Measurements from ENCODE around the genes FBXO30 and RAB32.

- PRO-cap: no peak
Measured at GRCh38 chr6:144265929-144266437, 19.2 kb upstream of the UTRN start.

DNA sequence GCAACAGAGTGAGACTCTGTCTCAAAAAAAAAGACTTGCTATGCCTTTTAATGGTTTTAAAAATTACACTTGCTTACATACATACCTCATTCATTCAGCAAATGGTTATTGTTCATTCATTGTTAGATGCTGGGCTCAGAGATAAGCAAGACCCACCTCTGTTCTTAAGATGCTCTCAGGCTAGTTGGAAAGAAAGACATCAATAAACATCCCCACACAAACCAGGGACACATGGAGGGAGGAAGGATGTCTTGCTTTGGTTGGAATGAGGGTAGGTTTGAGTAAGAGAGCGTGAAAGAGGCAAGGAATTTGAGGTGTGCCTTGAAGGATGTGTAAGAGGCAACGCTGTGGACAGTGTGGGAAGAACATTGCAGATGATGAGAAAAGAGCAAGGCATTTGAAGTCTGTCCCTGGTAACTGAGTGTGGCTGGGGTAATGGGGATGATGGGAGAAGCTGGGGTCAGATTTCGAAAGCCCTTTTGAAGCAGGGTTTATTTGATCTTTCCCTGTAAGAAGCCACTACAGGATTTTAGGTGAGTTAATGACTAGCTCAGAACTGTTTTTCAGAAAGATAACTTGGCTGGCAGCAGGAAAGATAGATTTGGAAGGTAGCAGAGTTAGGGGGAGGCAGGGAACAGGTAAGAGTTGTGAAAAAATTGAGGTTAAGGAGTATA lies 17.5 kb downstream of the UTRN start:
- PRO-cap: no peak

DNA sequence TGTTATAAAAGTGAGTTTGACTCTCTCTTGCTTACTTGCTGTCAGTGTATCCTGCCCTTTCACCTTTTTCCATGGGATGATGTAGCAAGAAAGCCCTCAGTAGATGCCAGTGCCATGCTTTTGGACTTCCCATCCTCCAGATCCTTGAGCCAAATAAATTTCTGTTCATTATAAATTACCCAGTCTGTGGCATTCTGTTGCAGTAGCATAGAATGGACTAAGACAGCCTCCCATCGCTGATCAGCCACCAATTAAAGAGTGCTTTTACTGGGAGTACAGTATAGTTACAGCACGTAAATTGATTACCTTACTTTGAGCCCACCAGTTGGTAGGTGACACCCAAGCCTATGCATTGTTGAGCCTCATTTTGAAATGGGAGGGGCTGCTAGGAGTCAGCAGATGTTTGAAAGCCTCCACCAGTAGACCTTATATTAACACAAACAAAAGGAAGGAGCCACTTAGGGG lies 40.2 kb downstream of the UTRN start:
- PRO-cap: no peak

GRCh38 chr6:144522700-144523429 lies 237.7 kb downstream of the UTRN start:
- PRO-cap: no peak

DNA sequence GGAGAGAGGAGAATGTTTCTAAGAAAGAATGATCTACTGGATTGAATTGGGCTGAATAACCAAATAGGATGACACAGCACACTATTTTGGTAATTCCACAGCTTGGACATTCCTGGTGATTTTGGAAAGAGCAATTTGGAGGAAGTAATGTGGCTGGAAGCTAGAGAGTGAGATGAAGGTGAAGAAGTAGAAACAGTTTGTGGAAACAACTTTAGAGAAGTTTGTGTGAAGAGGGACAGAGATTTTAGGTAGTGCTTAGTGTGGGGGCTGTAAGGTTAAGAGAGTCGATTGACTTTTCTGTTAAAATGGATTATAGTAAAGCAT lies 280.5 kb downstream of the UTRN start:
- PRO-cap: no peak

- PRO-cap: no peak
Measured at GRCh38 chr6:145026322-145026772, 709.0 kb downstream of the EPM2A start.

DNA sequence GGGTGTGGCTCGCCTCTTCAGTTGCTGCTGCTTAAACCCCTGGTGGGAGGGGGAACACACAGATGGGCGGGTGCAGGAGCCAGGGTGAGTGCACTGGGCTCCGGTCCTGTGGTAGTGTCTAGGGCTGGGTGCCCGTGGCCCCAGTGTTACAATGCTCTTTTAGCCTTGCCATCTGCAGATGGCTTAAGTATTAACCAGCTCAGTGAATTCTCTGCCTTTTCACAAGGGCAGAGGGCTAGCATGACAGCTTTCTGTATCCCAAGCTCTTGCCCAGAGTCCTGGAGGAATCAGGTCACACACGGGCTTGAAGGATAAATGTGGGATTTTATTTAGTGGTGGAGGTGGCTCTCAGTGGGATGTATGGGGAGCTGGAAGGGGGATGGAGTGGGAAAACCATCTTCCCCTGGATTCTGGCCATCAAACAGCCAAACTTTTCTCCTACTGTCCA lies 659.1 kb downstream of the EPM2A start:
- PRO-cap: no peak

DNA sequence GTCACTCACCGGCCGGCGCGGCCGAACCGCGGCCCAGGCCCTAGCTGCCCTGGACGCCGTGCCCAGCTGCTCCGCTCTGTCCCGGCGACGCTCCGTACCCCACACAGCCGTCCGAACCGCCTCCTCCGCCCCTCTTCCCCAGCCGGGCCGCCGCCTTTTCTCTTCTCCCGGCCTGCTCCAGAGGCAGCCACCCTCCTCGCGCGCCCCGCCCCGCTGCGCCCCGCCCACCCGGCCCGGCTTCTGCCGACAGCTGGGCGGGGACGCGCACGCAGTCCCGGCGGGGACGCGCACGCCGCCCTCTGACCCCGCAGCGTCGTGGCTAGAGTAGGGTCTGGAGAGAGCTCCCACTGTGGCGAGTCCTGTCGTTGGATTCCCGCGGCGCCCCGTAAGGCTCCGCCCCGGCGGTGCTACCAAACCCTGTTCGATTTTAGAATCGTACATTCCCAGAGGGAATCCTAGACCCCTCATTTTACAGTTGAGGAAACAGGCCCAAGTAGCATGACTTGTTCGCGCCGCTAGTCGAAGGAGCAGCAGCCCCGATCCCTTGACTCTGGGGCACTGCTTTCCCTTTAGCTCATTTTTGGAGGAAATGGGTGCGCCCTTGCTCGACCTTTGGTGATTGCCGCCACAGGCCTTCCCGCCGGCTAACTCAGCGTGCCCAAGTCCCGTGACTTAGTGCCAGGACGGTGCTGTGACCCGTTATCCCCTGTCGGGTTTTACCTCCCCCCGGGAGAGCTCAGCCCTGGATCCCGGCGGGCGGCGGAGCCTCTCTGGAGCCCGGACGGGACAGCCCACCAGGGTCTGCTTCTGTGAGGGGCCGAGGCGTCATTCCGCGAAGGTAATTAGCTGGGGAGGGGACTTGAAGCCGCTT lies at the start of gene FBXO30:
FBXO30 (minus strand) TSS at position 202 of the 871 bp plus-strand sequence.
- PRO-cap: bidirectional peak, plus-strand start at position 325 of the sequence, minus-strand start at position 136 of the sequence; unidirectional peak, minus-strand start at position 552 of the sequence; unidirectional peak, plus-strand start at position 577 of the sequence

DNA sequence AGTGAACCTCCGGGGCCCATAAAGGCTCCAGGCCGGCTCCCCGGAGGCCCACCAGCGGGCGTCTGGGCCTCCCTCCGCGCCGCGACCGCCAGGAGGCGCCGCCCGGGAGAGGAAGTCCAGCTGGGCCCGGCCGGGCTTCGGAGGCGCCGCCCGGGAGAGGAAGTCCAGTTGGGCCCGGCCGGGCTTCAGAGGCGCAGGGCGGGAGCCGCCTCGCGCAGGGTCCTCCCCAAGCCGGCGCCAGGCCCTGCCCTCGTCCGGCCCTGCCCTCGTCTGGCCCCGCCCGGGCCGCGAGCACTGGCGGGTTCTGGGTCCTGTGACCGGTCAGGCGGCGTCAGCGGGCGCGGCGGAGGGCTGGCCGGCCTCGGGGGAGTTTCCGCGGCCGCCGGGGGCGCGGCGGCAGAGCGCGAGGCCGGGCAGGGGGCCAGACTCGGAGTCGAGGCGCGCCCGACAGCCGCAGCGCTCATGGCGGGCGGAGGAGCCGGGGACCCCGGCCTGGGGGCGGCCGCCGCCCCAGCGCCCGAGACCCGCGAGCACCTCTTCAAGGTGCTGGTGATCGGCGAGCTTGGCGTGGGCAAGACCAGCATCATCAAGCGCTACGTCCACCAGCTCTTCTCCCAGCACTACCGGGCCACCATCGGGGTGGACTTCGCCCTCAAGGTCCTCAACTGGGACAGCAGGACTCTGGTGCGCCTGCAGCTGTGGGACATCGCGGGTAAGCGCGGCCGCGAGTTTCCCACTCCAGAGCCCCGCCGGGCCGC lies at the start of gene RAB32:
RAB32 (plus strand) TSS at position 424 of the 758 bp plus-strand sequence.
- PRO-cap: bidirectional peak, plus-strand start at position 399 of the sequence, minus-strand start at position 87 of the sequence; bidirectional peak, plus-strand start at position 695 of the sequence, minus-strand start at position 624 of the sequence

- PRO-cap: no peak
Measured at GRCh38 chr6:146896196-146896909, 297.6 kb downstream of the ADGB start.

GRCh38 chr6:147255916-147256821 lies 52.0 kb downstream of the STXBP5 start:
- PRO-cap: no peak

DNA sequence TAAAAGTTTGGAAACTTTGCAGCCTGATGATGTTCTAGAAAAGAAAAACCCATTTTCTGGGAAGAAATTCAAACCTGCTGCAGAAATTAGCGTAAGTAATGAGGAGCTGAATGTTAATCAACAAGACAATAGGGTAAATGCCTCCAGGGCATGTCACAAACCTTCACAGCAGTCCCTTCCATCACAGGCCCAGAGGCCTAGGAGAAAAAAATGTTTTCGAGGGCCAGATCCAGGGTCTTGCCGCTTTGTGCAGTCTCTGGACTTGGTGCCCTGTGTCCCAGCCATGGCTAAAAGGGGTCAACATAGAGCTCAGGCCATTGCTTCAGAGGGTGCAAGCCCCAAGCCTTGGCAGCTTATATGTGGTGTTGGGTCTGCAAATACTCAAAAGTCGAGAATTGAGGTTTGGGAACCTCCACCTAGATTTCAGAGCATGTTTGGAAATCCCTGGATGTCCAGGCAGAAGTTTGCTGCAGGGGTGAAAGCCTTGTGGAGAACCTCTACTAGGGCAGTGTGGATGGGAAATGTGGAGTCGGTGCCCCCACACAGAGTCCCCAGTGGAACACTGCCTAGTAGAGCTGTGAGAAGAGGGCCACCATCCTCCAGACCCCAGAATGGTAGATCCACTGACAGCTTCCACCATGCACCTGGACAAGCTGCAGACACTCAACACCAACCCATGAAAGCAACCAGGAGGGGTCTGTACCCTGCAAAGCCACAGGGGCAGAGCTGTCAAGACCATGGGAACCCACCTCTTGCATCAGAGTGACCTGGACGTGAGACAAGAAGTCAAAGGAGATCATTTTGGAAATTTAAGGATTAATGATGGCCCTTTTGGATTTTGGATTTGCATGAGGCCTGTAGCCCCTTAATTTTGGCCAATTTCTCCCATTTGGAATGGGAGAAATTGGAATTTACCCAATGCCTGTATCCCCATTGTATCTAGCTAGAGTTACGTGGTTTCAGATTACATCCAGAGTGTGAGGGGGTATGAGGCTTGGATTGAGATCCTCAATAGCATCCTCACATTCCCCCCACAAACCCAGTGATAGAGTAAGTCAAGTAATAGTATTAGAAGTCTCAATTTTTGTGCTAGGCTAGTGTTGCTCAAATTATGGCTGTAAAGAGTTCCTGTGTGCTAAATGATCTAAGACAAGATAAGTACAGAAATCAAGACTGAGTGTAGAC lies 100.2 kb downstream of the STXBP5 start:
- PRO-cap: no peak

GRCh38 chr6:147346593-147347560 lies 142.7 kb downstream of the STXBP5 start:
- PRO-cap: no peak

- PRO-cap: no peak
Measured at GRCh38 chr6:147363279-147363859, 145.1 kb upstream of the SAMD5 start.

GRCh38 chr6:148507525-148508281 lies 165.1 kb downstream of the SASH1 start:
- PRO-cap: no peak

DNA sequence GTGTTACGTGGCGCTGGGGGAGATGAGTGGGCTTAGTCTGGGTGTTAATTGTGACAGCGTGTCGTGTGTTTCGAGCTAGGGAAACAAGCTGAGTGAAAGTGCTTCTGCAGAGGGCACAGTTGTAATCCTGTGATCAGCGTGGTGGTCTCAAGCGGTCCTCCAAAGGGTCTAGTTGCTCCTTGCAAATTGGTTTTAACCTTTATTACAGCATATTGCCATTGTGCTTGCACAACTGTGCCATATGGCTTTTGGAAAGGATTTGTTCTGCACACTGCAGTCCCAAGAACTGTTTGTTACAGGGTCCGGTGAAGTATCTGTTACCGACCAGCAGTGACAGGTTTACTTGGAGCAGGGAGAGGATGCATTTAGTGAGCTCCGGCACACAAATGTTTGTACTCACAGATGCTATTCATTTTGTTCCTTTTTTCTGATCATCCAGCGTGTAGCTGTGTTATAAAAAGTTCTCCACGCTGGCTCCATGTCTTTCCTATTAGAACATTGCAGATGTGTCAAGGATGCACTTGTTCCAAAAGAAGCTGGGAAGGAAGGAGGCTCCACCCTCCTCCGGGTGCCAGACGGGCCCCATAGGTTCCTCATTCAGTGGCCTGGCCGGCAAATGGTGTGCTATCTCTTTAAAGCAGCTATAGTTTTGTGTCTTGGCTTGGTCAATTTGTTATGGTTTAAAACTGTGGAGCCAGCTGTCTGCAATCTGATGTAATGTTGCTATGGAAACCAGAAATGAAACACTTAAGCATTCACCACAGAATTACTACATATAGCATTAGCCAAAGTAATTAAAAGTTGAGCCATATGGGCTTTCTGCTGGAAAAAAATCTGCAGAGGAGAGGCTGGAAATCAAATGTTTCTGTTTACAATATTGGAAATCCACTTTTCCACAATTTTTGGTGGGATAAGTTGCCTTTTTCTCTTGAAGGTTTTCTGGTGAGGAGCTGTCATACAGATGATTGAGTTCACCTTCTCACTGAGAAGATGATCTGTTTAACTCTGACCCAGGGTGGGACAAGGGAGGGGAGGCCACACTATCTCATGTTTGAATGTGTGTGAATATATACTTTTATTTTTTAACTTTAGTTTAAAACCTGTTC lies 167.1 kb downstream of the SASH1 start:
- PRO-cap: no peak

DNA sequence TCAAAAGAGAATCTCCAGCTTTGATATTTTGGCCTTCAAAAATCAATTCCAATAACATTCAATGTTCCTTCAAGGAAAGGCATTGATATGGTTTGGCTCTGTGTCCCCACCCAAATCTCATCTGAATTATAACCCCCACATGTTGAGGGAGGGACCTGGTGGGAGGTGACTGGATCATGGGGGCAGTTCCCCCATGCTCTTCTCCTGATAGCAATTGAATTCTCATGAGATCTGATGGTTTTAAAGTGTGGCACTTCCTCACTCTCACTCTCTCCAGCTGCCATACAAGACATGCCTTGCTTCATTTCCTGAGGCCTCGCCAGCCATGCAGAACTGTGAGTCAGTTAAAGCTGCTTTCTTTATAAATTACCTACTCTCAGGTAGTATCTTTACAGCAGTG lies 53.0 kb upstream of the UST start:
- PRO-cap: no peak

DNA sequence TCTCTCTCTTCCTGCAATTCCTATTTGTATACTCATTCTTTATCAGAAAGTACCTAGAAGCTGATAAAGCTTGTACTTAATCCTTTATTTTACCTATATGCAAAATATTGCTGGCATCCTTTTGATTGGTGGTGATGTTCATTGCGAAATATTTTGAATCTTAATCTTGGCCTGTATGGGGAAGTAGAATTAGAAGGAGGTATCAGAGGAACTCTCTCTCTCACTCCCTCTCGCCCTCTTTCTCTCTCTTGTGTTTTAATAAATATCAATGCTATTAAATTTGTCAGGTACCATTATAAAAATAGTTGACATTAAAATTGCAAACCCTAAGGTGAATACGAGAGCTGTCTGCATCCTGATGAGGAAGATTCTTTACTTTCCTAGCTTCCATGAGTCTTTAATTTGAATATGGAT lies 52.9 kb downstream of the UST start:
- PRO-cap: unidirectional peak, plus-strand start at position 192 of the sequence

DNA sequence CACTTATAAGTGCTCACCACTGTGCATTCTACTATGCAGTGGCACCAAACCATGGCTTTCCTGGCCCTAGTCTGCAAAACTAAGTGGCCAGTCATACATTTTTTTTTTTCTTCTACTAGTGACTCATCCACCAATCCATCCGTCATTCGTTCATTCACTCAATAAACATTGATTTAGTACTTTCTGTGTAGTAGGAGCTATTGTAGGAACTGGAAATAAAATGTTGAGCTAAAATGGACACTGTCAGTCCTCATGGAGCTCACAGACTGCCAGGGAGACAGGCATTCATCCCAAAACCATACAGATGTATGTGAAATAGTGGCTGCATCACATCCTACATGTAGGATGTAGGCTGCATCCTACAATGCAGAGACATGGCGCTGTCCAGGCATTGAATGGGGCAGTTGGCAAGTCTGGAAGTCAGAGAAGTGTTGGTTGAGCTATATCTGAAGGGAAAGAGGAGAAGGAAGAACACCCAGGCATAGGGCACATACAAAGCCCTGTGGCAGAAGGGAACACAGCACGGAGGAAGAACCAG lies 224.4 kb downstream of the UST start:
- PRO-cap: no peak

DNA sequence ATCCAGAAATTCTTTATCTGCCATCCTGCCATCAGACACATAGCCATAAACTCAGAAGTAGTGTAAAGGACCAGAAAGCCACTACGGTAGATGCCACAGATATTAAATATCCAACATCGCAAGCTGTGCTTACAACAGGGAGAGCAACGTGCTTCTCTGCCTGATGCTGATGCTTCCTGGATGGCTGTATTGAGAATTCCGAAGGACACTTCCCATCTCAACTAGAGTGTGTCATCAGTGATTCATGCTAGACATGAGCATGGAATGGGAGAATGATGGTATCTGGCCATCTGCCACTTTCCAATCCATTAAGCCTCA lies 265.1 kb downstream of the UST start:
- PRO-cap: no peak